Ovary (tissue), 7 donors: ENCODE results near the genes TRIM71, STAC and TRANK1.

DNA sequence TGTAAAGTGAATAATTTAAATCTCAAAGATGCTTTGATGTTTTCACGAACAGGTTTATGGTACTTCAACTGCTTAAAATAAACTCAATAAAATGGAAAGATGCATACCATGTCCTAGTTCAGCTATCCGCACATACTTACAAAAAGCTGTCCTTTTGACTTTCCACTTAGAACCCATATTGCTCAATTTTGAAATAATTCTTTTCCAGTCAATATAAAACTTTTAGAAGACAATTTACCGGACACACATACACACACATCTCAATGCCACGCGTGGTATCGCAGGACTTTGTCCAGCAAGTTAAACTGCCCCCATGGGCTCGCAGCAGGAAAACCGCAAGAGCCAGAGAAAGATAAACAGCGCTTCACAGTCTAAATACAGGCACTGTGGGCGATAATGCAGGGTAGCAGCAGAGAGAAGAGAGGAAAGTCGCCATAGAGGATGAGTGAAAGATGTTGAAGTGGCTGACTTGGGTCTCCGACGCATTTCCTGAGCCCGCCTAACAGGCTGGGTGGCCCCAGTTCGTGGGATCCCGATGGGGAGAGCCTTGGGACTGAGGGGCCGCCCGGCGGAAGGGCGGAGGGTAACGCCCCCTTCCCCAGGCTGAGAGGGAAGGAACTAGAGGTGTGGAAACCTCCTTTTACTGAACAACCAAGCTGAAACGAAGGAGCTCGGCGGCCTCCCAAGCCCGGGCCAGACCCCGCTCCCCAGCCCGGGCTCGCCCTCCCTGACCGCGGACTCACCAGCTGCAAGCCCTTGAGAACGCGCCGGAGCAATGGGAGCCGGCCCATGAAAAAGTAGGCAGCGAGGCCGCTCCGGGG lies 577 bp downstream of the CMTM6 start:
- PRO-cap, 7 experiments = peak in 6 of 7 experiments; most common plus-strand start position 380 of the sequence (in 5); most common minus-strand start position 184 of the sequence (in 1)
- RAMPAGE, long total RNA, 2 experiments = no peak in any of the 2 experiments

- PRO-cap, 7 experiments = no peak in any of the 7 experiments
- RAMPAGE, long total RNA, 2 experiments = no peak in any of the 2 experiments
Measured at GRCh38 chr3:32577462-32578163, 7.0 kb upstream of the DYNC1LI1 start.

DNA sequence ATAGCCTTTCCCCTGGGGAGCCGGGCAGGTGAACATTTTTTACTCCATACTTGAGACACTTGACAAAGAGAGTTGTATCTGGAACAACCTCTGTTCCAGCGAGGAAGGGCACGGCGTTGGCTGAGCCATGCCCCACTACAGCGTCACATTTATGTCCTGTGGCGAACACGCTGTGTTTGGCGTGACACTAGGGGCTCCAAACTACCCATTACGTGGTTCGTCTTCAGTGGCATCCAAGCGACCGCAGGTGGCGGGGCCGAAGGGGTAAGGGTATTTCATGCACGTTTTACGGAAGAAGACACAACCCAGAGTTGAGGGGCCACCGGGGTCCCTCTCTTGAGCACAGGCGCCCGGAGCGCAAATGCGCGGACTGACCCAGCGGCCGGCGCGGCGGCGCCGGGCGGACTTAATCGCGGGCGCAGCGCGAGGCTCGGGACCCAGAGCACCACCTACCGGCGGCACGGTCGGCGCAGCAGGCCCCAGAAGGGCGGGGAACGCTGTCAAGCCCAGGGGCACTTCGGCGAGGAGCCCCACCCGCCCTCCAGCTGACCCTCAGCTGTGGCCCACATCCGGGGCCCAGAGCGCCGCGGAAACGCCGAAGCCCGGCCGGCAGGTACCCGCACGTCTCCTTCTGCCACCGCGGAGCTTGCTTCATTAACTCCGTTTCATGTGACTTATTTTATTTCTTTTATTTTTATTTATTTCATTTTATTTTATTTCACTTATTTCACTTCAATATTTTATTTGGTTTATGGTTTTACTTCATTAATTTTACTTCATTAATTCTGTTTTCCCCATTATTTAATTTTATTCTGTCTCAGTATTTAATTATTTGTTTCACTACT lies 36.4 kb upstream of the TRIM71 start:
- PRO-cap, 7 experiments = peak in 2 of 7 experiments; most common minus-strand start position 406 of the sequence (in 2)
- RAMPAGE, long total RNA, 2 experiments = no peak in any of the 2 experiments

- PRO-cap, 7 experiments = no peak in any of the 7 experiments
- RAMPAGE, long total RNA, 2 experiments = no peak in any of the 2 experiments
Measured at GRCh38 chr3:32816953-32817603, 719 bp upstream of the TRIM71 start.

- PRO-cap, 7 experiments = no peak in any of the 7 experiments
- RAMPAGE, long total RNA, 2 experiments = no peak in any of the 2 experiments
Measured at GRCh38 chr3:32817604-32818556, at the start of gene TRIM71. TRIM71 (plus strand) TSS chr3:32817997.

DNA sequence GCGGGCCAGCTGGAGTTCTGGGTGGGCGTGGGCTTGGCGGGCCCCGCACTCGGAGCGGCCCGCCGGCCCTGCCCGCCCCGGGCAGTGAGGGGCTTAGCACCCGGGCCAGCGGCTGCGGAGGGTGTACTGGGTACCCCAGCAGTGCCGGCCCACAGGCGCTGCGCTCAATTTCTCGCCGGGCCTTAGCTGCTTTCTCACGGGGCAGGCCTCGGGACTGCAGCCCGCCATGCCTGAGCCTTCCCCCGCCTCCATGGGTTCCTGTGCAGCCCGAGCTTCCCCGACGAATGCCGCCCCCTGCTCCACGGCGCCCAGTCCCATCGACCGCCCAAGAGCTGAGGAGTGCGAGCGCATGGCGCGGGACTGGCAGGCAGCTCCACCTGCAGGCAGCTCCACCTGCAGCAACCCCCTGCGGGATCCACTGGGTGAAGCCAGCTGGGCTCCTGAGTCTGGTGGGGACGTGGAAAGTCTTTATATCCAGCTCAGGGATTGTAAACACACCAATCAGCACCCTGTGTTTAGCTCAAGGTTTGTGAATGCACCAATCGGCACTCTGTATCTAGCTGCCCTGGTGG lies 48.5 kb upstream of the CCR4 start:
- PRO-cap, 7 experiments = peak in 3 of 7 experiments; most common minus-strand start position 286 of the sequence (in 3)
- RAMPAGE, long total RNA, 2 experiments = no peak in any of the 2 experiments

DNA sequence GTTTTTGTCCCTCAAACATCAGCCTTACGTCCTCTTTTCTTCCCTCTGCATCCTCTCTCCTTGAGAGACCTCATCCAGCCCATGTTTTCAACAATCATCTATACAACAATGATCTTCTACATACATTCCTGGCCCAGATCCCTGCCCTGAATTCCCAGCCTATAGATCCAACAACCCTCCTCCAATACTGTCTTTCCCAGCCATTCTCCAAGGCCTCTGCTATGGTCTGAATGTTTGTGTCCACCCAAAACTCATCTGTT lies 60.6 kb downstream of the CCR4 start:
- PRO-cap, 7 experiments = no peak in any of the 7 experiments
- RAMPAGE, long total RNA, 2 experiments = no peak in any of the 2 experiments

- PRO-cap, 7 experiments = no peak in any of the 7 experiments
- RAMPAGE, long total RNA, 2 experiments = no peak in any of the 2 experiments
Measured at GRCh38 chr3:33083780-33084699, 12.9 kb downstream of the GLB1 start.

DNA sequence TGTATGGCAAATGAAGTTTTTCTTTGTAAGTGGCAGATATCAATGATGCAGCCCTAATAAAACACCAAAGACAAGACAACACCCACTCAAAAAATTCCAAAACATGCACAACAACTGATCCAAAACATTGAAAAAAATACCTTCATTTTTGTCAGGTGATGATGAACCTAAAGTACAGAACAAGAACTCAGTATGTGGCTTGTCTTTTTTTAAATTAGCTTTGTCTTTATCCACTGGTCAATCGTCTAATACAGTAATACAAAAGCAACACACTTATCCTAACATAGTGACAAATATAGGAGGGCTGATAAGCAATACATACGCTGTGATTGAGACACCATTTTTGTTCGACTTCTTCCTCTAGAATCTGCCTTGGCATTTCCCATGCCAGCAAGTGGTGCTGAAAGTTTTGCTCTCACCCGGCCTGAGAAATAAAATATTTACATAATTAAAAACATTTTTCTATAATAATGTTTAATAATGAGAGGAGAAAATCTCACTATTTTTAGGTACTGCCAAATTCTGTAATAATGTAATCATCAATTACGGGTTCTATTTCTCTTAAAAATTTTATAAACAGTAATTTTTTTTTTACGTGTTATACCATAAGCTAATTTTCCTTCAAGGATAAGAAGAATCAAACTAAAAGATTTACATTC lies 125.9 kb downstream of the CLASP2 start:
- PRO-cap, 7 experiments = no peak in any of the 7 experiments
- RAMPAGE, long total RNA, 2 experiments = no peak in any of the 2 experiments

DNA sequence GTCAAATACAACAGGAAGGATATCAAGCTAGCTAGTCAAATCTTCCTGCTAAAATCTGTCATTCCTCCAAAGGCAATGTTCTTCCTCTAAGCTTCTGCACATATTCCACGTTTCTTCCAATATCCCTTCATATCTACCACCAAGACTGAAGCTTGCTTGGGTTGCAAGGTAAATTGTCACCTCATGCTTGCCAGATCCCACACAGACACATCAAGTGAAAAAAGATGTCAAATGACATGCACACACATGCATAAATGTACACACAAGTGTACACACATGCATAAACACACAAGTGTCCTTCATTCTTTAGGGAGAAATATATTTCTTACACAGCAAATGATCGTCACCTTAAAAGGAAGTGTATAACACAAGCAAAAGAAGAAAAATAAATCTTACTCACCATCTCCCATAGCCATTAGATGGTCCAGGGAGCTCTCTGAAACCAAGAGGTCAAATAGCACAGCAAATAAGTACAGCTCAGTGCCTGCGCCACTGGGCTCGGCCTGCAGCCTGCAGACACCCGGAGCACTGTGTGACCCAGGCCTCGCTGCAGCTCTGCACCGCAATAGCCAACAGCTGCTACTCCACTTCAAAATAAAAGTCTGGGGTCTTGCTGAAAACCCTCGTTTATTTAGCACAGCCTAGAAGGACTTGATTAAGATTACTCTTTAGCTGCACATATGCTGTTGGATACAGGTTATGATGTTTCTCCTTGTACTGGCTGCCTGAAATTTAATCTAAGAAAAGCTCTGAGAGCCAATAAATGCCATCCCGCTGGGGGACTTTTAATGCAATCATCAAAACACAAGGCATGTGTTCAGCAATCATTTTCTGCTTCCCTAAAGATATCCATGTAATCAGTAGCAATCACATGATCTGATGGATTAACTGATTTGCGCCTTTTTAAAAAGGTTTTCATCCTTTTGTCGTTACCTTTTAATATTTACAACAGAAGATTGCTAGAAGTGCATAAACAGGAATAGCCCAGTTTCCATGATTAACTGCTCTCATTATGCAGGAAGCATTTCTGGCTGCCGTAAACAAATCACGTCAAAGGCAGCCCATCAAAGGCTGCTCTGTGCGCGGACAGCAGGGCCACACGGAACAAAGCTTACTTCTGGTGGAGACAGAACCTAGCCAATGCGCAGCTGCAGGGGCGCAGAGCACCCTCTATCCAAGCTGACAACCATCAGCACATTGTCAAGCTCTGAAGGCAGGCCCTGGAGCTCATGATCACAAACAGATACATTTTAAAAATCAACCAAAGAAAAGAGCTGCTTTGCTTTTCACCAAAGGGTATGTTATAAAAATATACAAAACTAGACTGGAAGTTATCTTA lies 59.0 kb downstream of the CLASP2 start:
- PRO-cap, 7 experiments = peak in 7 of 7 experiments; most common plus-strand start position 1,053 of the sequence (in 5); most common minus-strand start position 534 of the sequence (in 4)
- RAMPAGE, long total RNA, 2 experiments = start-site peak on the minus strand in 1 of 2 experiments, centred at position 532 of the sequence, 162 reads per replicate

DNA sequence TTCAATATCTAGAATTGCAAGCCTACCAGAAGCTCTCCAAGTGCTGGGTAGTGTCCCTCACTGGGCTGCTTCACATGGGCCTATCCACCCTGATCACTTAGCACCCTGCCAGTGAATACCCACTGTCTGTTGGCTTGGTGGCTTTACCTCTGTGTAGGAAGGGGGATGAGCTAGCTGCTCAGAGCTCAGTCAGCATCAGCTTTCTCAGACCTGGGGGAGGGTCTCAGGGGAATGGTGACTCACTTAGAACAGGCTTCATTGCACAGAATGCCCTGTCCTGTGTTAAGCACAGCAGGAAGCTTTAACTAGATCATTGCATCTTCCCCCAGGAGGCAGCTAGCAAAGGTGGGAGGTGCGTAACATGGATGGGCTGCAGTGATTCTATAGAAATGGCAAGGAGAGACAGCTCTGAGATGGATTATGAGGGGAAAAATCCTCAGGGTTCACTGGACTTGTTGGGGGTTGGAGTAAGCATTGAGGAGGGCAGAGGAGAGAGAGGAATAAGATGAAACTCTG lies 209.8 kb downstream of the PDCD6IP start:
- PRO-cap, 7 experiments = no peak in any of the 7 experiments
- RAMPAGE, long total RNA, 2 experiments = no peak in any of the 2 experiments

DNA sequence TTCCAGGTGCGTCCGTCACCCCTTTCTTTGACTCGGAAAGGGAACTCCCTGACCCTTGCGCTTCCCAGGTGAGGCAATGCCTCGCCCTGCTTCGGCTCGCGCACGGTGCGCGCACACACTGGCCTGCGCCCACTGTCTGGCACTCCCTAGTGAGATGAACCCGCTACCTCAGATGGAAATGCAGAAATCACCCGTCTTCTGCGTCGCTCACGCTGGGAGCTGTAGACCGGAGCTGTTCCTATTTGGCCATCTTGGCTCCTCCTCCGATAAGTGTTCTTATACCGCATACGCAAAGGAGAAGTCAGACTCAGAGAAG lies 620.4 kb downstream of the PDCD6IP start:
- PRO-cap, 7 experiments = no peak in any of the 7 experiments
- RAMPAGE, long total RNA, 2 experiments = no peak in any of the 2 experiments

DNA sequence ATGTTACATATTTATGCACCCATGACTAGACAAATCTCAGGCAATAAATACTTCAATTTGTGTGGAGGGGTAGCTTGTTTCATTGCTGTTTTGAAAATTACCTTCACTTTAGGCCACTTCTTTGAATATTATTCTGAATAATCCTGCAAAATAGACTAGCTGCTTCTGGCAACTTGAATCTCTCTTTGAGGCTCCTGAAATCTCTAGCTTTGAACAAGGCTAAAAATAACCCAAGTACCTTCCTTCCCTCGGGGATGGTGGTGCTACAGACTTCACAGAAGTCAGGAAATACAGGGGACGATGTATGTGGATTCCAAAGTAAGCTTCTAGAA lies 783.3 kb upstream of the ARPP21 start:
- PRO-cap, 7 experiments = no peak in any of the 7 experiments
- RAMPAGE, long total RNA, 2 experiments = no peak in any of the 2 experiments

DNA sequence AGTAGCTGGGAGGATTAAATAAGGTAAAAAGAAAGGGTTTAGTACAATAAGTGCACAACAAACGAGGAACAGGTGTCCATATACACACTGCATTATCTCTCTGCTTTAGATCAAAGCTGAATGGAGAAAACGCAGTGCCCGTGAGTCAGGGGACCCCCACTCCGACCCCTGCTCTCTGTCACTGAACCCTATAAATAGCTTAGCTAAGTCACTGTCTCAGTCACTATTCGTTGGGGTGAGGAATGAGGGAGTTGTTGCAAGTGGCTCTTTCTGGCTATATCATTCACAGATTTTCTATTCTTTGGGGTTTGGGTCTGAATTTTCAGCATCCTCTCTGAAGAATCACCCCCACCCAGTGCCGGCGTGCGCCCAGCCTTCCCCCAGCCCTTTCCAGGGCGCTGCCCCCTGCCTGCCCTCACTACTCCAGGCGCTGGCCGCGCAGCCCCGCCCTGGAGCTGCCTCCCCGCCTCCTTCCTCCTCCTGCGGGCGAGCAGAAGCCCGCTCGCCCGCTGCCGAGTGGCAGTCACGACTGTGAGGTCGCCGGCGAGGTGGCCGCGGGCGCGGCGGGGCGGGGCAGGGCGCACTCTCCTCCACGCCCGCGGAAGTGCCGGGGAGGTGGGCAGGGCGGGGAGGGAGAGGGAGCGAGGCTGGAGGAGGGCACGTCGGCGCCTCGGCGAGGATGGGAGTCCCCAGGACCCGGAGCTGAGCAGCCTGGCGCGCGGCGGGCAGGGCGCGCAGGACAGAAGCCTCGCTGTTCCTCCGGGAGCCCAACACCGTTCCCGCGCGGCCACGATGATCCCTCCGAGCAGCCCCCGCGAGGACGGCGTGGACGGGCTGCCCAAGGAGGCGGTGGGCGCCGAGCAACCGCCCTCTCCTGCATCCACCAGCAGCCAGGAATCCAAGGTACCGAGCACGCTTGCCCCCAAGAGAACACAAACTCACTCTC lies at the start of gene STAC:
Gene STAC (plus strand): TSS at position 653 of the 946 bp plus-strand sequence.
- PRO-cap, 7 experiments = peak in 2 of 7 experiments; most common plus-strand start position 522 of the sequence (in 2); most common minus-strand start position 518 of the sequence (in 1)
- RAMPAGE, long total RNA, 2 experiments = start-site peak on the plus strand in 1 of 2 experiments, centred at position 645 of the sequence, 7 reads per replicate

DNA sequence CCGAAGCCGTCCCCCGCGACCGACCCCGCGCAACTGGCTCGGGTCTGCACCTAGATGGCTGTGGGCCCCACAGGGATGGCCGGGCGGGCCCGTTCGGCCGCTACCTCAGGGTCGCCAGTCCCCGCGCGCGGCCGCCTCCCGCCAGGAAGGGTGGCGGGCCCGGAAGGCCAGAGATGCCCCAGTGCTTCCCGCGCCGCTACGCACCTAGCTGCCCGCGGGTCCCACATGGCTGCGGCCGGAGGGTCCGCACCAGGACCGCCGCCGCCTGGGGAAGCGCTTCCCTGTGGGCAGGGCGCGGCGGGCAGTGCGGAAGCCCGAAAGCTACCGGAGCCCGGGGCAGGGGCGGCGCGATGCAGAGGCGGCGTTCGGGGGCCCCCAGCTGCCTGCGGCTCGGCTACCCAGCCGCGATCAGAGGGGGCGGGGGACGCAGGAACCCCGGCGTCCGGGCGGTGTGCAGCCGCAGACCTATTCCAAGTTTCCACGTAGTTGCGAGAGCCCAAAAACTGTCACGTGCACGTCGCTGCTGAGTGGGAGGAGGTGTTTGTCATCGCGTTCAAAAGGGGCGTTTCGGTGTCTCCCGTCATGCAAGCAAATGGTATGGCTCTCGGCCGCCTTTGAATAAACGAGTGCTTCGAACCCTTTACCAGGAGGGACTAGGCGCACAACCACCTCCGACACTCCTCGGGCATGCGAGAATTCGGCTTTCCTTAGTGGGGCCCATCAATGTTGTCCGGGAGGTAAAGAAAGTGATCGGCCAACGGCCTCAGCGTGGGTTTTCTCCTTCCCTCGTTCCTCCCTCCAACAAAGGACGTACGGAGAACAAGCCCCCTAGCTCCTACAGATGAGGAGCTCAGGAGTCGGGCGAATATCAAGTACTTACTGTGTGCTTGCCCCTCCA lies at the start of gene TRANK1:
Gene TRANK1 (minus strand): TSS at position 472 of the 898 bp plus-strand sequence.
- PRO-cap, 7 experiments = peak in 7 of 7 experiments; most common plus-strand start position 556 of the sequence (in 4); most common minus-strand start position 410 of the sequence (in 5)
- RAMPAGE, long total RNA, 2 experiments = start-site peak on the minus strand in 1 of 2 experiments, centred at position 325 of the sequence, 21 reads per replicate

- PRO-cap, 7 experiments = no peak in any of the 7 experiments
- RAMPAGE, long total RNA, 2 experiments = no peak in any of the 2 experiments
Measured at GRCh38 chr3:36954721-36955258, 9.9 kb upstream of the TRANK1 start.

DNA sequence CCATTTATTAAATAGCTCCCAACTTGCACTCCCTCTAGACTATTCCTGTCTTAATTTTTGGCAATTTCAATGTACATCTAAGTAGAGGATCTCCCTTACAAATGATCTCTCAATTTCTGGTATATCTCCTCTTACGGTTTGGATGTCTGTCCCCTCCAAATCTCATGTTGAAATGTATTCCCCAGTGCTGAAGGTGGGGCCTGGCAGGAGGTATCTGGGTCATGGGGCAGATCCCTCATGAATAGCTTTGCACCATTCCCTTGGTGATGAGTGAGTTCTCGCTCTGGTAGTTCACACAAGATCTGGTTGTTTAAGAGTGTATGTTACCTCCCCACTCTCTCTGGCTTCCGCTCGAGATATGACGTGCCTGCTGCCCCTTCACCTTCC lies 67.5 kb downstream of the MLH1 start:
- PRO-cap, 7 experiments = no peak in any of the 7 experiments
- RAMPAGE, long total RNA, 2 experiments = no peak in any of the 2 experiments

- PRO-cap, 7 experiments = no peak in any of the 7 experiments
- RAMPAGE, long total RNA, 2 experiments = no peak in any of the 2 experiments
Measured at GRCh38 chr3:37221181-37221803, 21.8 kb upstream of the GOLGA4 start.

- PRO-cap, 7 experiments = no peak in any of the 7 experiments
- RAMPAGE, long total RNA, 2 experiments = no peak in any of the 2 experiments
Measured at GRCh38 chr3:37330200-37330968, 87.3 kb downstream of the GOLGA4 start.

GRCh38 chr3:37341441-37341944 lies 98.4 kb downstream of the GOLGA4 start:
- PRO-cap, 7 experiments = no peak in any of the 7 experiments
- RAMPAGE, long total RNA, 2 experiments = no peak in any of the 2 experiments